ENCODE results near the genes ATRNL1 and HSPA12A.

DNA sequence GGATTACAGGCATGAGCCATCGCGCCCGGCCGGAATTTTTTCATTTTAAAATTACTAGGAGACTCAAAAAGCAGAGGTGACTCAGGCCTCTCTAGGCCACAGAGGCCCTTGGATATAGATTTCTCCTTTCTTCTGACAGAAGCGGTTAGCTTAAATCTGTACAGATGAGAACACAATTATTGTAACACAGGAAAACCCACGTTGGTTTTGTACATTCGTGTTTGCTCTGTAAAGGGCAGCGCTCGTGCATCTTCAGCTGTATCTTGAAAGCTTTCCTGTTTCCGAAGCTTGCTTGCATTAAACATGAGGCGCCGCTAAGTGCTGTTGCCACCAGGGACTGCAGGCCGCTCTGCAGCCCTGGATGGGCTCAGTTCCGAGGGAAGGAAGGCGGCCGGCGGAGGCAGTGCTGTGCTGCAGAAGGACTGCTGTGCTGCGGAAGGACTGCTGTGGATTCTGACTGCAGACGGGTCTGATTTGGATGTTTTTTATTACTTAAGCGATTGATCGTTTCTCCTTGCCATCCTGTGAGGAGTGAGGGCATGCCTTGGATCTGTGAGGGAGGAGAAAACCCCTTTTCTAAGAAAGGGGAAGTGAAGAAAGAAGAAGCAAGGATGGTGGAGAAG is 53.3 kb downstream of the FHIP2A start:
- PRO-cap = bidirectional peak, plus-strand start at position 370 of the sequence, minus-strand start at position 339 of the sequence

DNA sequence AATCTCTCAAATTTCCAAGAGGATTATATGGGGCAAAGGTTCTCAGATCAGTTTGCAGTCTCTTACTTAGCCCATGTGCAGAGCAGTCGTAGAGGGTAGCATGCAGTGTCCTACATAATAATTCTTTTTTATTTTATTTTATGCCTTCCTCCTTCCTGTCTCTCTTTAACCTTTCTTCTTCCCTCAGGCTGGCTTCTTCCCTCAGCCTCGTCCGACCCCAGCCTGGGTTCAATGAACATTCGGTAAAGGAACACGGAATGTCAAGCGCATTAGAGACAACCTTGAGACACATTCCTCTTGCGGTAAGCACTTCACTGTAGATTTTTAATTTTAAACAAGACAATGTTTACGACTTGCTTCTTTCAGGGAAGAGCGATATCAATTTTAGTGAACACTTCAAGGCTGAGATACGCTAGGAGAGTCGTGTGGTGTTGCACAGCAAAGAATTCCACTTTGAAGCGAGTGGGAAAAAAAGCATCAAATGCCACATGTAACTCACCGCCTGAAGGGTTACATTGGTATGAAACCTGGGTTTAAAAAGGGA is 69.0 kb upstream of the ATRNL1 start:
- PRO-cap = no peak

- PRO-cap = bidirectional peak, plus-strand start at chr10:115092857, minus-strand start at chr10:115092606; bidirectional peak, plus-strand start at chr10:115093365, minus-strand start at chr10:115093323
These were observed at the start of gene ATRNL1 for GRCh38 chr10:115092197-115093495. TSS of gene ATRNL1 (plus strand) at chr10:115093365.

- PRO-cap = no peak
These were observed 444.1 kb downstream of the GFRA1 start for GRCh38 chr10:115828917-115829322.

- PRO-cap = no peak
These were observed 63.8 kb downstream of the GFRA1 start for GRCh38 chr10:116209266-116209519.

- PRO-cap = no peak
These were observed 1.7 kb upstream of the GFRA1 start for GRCh38 chr10:116274763-116275135.

DNA sequence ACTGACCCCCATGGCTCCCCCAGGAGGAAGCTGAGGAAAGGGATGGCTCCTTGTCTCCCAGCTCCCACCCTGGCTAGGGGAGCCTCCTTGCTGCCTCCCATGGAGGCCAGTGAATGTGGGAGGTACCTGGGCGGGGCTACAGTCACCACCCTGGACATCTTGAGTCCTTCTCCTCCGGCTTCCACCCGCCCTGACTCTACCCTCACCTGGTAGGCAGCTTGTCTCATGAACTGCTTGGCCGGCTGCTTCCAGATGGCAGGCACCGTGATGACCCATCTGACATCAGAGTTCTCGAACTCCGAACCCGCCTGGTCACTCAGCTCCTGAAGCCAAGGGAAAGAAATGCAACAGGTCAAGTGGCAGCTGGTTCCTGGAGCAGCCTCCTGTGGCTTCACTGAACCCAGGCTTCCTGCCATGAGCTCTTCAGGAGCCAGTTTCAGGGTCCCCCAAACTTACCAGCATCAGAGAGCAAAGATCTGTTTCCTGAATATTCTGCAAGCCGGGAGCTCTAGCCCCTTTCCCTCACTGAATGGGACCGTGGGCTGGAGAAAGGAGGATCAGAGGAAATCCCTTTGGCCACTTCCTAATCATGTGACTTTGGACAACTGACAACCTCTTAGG is 22.5 kb upstream of the C10orf82 start:
- PRO-cap = no peak

GRCh38 chr10:116741779-116742387 is 483 bp downstream of the HSPA12A start:
- PRO-cap = no peak

- PRO-cap = bidirectional peak, plus-strand start at chr10:116742685, minus-strand start at chr10:116742543
These were observed at the start of gene HSPA12A for GRCh38 chr10:116742388-116743565. TSS of gene HSPA12A (minus strand) at chr10:116742566.

GRCh38 chr10:116767228-116767517 is 24.8 kb upstream of the HSPA12A start:
- PRO-cap = no peak

DNA sequence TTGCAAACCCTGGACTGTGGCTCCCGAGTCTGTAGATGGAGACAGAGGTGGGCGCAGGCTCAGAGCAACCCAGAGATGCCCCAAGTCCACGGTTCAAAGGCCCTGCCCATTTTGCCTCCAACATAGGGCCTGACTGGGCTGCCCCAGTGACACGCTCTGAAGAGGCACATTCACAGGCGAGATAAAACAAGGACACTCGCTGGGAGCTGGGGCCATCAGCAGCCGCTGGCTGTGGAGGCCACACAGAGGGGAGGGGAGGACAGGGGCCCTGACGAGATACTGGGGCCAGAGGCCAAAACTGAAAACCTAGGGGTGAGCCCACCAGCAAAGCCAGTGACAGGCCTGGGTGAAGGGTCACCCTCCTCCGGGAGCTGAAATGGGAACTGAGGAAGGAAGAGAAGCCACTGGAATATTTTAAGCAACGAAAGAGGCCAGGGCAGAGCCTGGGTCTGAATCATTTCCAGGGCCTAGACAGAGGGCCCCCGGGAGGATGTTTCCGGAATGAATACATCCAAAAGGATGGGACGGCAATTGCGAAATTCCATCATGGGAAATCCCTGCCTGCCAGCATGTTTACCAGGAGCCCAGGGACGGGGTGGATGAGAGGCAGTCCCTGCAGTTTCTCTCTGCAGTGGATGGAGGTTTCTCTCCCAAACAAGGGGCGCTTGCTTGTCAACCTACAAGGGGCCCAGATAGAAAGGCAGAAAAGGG is 28.9 kb upstream of the HSPA12A start:
- PRO-cap = no peak

- PRO-cap = no peak
These were observed 57.9 kb downstream of the SHTN1 start for GRCh38 chr10:116947057-116947497.

GRCh38 chr10:117136751-117137490 is 1.1 kb downstream of the VAX1 start:
- PRO-cap = bidirectional peak, plus-strand start at chr10:117137130, minus-strand start at chr10:117137036

DNA sequence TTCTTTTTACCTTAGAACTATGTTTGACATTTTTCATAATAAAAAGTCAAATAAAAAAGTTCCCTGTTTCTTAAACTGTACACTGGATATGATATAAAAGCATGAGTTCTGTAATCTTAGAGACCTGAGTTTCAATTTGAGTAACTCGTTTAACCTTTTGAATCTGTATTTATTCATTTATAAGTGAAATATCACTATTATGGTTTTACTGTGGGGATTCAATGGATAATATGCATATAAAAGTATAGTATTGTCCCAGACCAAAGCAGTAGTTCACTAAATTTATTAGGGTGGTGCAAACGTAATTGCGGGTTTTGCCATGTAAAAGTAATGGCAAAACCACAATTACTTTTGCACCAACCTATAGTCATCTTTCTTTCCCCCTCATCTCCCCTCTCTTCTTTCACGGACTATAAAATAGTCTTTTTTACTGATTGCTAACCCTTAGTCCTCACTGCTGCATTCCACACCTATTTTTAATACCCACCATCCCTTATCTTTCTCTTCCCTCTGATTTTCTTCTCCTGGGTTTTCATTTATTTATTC is 17.1 kb downstream of the PDZD8 start:
- PRO-cap = no peak

DNA sequence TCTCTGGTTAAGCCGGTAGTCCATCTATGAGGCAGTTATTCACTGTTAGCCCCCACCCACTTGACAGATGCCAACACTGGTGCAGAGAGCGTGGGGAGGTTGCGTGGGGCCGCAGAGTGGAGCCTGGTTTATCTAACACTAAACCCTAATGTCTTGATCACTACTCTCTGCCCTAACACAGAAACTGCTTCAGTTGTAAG is 885 bp upstream of the PDZD8 start:
- PRO-cap = no peak

DNA sequence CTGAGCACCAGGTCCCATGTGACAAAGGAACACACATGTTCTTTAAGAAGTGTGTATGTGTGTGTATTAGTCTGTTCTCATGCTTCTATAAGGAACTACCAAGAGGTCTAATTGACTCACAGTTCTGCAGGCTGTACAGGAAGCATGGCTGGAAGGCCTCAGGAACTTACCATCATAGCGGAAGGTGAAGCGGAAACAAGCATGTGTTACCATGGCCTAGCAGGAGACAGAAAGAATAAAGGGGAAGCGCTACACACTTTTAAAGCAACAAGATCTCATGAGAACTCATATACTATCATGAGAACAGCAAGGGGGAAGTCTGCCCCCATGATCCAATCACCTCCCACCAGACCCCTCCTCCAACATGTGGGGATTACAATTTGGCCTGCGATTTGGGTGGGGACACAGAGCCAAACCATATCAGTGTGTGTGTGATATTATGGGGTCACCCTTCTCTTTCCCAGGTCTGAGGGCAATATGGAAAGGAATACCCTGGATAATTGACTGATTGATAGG is 22.9 kb upstream of the PDZD8 start:
- PRO-cap = no peak

DNA sequence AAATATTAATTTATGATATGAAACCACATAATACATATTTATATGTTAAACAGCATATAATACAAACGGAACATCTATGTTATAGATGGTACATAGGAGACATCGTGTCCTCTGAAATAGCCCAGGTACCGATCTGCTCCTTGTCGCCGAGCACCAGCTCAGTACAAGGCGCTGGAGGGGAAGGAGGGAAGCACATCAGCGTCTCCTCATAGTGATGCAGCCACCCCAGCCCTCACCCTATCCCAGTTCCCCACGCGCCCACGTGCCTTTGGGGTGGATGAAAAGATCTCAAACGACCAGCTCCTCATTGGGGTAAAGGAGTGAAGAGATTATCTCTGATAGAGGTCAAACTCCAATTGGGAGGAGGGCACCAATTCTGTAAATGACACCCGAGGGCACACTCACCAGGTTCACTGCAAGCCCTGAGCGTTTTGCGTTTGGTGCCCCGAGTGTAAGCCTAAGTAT is 9.1 kb upstream of the EMX2 start:
- PRO-cap = no peak

DNA sequence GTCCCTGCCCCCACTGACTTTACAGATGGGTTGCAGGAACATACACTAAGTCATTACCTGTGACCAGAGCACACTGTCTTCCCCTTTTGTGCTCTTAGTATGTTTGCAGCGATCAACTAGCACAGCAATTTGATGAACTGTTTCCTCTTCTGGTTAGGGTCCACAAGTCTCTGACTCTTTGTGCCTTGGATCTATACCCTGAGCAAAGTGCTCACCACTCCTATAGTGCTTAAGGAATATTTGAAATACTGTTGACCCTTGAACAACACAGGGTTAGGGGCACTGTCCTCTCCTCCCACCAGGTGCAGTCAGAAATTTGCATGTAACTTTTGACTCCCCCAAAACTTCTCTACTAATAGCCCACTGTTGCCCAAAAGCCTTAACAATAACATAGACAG is 145.6 kb downstream of the RAB11FIP2 start:
- PRO-cap = no peak

DNA sequence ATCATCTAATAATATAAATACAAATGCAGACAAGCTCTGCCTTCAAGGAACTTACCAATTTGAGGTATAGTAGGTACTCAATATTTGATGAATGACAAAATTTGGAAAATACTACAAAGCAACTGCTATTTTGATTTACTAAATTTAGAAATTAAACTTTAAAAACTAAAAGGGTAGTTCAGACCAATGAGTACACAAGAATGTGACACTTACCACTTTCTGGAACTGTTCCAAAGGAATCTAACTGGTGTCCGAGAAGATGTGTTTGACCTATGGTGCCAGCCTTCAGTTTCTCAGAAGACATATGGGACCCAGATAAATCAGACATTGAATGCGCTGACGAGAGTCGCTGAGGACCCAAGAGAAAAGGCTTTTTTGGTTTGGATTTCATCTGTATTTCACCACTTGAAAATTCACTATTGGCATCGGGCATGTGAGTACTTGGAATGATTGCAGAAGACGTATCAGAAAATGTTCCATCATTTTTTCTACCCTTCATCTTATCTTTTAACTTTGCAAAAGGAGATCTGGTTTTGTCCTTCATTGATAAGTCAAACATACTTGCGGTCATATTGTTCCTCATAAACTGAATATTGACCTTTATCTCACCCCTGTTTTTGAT is 6.7 kb downstream of the RAB11FIP2 start:
- PRO-cap = no peak

- PRO-cap = no peak
These were observed 30.1 kb upstream of the PRLHR start for GRCh38 chr10:118625553-118625940.